Esophagus muscularis mucosa (tissue), 4 donors: ENCODE measurements around the genes RBM38 and ANKRD60.

DNA sequence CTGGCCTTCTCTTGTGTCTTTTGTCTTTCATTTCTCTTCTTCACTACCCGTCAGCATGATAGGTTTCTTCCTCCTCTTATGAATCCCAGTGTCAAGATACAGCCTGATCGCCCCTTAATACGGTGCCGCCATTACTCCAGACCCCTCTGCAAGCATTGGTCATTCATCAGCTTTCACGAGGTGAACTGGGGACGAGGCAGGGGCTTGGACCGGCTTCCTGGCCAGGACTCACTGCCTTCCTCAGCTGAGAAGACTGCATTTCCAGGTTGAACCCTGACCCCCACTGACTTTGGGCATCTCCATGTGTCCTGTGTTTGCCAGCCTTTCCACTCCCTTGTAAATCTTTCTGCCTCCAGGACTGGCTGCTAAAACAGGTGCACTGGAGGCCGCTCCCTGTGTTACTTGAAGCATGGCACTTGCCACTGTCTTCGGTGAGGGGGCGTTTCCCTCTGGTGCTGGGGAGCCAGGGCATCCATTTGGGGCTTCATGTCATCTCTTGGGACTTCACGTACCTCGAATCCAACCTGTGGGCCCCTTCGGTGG is 6.8 kb upstream of the RBM38 start:
- PRO-cap, result no peak
- RAMPAGE, long total RNA, 4 experiments, result no peak in any of the 4 experiments

DNA sequence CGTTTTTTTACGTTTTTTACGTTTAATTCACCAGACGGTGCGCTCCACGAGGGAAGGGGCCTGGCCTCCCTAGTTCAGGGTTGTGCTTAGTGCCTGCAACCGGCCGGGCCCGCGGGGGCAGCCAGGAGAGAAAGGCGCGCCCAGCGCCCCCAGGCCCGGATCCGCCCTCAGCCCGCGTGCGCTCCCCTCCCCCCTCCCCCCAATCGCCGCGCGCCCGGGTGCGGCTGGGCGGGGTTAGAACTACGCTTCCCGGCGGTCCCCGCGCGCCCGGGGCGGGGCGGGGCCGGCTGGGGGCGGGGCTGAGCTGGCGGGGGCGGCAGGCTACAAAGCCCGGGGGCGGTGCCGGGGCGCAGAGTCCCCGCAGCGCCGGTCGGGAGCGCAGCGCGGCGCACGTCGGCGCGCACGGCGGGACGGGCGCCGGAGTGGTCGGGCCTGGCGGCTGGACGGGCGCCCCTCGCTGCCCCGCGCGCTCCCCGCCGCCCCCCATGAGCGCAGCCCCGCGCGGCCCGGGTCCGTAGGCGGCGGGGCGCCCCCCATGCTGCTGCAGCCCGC is at the start of gene RBM38:
RBM38 (plus strand) TSS at position 350 of the 552 bp plus-strand sequence.
- PRO-cap, result bidirectional peak, plus-strand start at position 352 of the sequence, minus-strand start at position 174 of the sequence
- RAMPAGE, long total RNA, 4 experiments, result no peak in any of the 4 experiments

DNA sequence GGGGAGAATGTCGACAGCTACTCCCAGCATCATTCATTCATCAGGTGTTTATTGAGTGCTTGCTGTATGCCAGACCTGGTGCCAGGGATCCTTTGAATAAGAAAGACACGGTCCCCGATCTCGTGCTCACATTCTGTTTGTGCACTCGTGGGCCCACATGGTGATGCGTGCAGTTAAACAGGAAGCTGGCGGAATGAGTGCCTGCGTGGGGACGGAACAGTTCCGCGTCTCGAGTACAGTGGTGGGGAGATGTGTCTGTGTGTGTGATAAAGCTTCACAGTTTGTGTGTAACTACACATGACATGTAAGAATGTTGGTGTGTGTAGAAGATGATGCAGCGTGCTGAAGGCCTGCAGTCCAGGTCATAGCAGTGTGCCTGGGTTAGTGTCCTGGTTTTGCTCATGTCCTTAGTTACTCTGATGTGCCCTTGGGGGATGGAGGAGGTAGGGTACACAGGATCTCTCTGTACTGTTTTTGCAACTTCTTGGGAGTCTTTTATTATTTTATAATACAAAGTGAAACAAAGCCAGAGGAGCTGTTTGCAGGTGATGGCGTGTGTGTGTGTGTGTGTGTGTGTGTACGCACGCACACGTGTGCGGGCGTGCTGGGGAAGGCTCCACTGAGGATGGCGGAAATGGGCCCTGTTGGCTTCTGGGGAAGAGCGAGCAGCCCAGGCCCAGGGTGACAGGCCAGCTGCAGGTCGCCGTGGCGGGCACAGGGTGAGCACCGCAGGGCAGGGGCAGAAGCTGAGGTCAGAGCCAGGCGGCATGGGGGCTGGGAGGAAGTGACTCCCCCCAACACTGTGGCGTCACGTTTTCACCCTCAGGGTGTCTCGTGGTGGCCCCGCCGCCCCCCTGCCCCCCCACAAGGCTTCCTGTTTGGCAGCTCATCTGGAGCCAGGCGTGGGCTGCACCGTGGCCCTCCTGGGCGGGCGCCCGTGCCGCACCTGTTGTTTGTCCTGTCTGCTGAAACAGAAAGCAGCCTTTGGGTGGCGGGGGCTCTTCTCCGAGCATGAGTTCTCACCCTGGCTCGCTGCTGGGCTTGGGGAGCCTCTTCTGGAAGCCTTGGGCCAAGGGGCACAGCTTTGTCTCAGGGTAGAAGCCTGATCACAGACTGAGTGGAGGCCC is 6.9 kb downstream of the RBM38 start:
- PRO-cap, result no peak
- RAMPAGE, long total RNA, 4 experiments, result no peak in any of the 4 experiments

DNA sequence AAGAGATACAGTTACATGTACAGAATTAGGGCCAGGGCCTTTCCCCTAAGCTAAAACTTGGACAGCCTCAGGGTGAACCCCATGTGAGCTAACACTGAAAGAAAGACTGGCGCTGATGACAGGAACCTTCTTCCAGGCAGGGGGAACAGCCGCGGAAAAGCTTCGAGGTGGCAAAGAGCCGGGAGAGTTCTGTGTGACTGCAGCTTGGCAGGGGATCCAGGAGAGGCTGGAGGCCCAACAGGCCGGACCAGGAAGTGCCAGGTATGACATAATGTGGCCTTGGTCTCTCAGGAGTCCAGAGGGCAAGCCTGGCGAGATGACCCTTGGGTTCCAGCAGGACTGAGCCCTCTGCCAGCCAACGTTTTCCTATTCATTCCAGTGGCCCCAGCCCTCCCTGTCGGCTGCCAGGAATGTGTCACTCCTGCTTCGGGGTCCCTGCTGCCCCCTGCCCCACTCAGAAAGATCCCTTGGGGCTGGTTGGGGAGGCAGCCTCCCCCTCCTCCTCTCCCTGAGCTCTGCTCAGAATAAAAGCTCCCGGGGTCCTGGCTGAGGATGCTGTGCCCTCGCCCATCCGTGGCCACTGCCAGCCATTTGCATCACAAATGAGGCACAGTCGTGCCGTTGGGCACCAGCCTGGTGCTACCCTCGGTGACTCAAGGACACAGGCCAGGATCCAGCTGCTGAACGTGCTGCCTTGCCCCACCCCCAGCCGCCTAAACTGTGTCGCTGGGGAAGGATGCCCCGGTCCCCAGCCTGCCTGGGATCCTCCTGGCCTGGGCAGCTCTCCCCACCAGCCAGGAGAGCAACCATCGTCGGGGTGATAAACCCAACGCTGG is 37.5 kb downstream of the RBM38 start:
- PRO-cap, result no peak
- RAMPAGE, long total RNA, 4 experiments, result no peak in any of the 4 experiments

DNA sequence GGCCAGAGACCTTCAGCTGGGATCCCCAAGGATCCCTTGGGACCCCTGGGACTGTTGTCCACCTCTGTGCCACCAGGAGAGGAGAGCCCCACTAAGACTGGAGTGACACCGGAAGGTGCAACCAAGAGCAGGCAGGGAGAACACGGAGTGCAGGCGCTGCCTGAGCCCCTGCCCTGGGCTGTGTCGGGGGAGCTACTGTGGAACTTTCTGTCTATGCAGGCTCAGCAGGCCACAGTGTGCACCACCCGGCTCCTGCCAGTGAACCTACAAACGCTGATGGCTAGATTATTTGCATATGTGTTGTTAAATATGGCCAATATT is 43.5 kb downstream of the CTCFL start:
- PRO-cap, result no peak
- RAMPAGE, long total RNA, 4 experiments, result no peak in any of the 4 experiments

DNA sequence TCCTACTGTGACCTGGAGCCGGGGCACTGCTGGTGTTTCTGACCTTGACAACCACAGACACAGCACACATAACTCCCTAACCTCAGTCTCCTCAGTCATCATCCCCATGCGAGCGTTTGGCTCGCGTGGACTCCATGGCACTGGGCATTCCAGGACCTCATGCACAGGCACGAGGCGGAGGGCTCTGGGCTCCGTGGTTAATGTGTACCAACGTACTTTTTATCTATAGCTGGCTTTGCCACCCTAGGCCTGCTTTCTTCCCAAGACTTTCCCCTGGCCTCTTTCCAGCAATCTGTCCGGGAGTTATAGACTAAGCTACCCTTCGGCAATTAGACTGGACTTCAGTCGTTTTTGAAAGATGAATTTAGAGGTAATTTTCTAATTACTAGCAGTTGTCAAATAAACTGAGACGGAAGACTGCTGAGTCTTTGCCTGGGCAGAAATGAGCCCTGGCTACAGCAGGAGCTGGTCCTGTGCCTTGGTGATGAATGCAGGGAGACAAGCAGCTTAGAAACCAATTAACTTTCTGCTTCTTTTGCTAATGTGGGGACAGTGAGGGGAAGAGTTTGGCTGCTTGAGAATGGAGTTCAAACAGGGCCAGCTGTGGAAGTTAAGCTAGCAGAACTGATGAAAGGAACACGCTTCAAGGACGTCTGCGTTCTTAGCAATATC is 16.1 kb upstream of the CTCFL start:
- PRO-cap, result no peak
- RAMPAGE, long total RNA, 4 experiments, result no peak in any of the 4 experiments

GRCh38 chr20:57544660-57545282 is 16.1 kb upstream of the PCK1 start:
- PRO-cap, result no peak
- RAMPAGE, long total RNA, 4 experiments, result no peak in any of the 4 experiments

- PRO-cap, result no peak
- RAMPAGE, long total RNA, 4 experiments, result no peak in any of the 4 experiments
Measured at GRCh38 chr20:57558525-57559490, 2.1 kb upstream of the PCK1 start.

DNA sequence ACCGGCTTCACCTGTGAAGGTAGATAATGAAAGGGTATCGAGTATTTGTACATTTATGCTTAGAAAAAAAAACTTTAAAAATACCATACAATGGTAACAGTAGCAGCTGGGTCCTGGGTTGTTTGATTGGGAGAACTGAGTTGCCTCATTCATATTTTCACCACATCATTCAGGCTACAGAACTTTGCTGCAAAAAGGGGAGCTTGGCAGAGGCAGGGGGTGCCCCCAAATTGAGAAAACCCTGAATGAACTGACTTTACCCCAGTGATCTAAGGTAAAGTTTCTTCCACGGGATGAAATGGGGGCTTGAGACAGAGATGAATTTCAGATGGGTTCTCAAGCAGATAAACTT is 8.8 kb downstream of the PCK1 start:
- PRO-cap, result no peak
- RAMPAGE, long total RNA, 4 experiments, result no peak in any of the 4 experiments

DNA sequence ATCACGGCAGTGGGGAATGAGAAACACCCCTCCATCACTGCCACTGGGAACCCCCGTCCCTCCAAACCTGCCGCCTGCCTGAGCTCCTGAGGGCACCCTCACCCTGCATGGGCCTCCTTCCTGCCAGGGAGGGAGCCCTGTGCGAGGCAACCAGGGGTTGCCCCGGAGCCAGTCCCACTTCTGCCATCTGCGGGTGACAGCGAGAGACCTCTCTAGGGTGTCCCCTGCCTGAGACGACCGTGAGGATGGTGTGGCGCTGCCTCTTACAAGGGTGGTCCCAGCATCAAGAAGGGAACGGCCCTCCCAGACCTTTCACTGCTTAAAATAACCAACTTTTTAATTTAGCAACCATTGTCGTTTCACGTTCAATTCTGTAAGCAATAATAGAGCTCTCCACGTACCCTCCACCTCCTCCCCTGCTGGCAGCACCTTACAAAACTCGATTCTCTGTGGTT is 28.5 kb downstream of the PMEPA1 start:
- PRO-cap, result no peak
- RAMPAGE, long total RNA, 4 experiments, result no peak in any of the 4 experiments

GRCh38 chr20:57687097-57687624 is 22.7 kb downstream of the PMEPA1 start:
- PRO-cap, result no peak
- RAMPAGE, long total RNA, 4 experiments, result start-site peak on the minus strand in 1 of 4 experiments, at chr20:57687288-57687308 at its widest, 5 reads per replicate

GRCh38 chr20:57701039-57701669 is 8.7 kb downstream of the PMEPA1 start:
- PRO-cap, result unidirectional peak, minus-strand start at chr20:57701424
- RAMPAGE, long total RNA, 4 experiments, result no peak in any of the 4 experiments

GRCh38 chr20:57957613-57957940 is 193.1 kb upstream of the C20orf85 start:
- PRO-cap, result no peak
- RAMPAGE, long total RNA, 4 experiments, result no peak in any of the 4 experiments

DNA sequence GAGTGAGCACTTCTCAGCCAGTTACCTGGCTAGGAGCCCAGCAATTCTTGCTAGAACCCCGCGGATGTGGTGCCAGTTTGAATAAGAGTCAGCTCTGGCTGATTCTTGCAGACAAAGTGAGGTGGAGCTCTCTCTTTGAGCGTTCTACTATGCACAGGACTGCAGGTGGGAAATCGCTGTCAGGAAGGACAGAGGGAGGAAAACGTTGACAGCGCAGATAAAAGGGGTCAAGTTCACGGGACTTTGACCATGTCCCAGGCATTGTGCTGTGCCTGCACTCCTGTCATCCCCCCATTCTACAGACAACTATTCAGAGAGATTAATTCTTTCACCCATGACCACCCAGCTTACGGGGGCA is 15.2 kb upstream of the C20orf85 start:
- PRO-cap, result no peak
- RAMPAGE, long total RNA, 4 experiments, result no peak in any of the 4 experiments

DNA sequence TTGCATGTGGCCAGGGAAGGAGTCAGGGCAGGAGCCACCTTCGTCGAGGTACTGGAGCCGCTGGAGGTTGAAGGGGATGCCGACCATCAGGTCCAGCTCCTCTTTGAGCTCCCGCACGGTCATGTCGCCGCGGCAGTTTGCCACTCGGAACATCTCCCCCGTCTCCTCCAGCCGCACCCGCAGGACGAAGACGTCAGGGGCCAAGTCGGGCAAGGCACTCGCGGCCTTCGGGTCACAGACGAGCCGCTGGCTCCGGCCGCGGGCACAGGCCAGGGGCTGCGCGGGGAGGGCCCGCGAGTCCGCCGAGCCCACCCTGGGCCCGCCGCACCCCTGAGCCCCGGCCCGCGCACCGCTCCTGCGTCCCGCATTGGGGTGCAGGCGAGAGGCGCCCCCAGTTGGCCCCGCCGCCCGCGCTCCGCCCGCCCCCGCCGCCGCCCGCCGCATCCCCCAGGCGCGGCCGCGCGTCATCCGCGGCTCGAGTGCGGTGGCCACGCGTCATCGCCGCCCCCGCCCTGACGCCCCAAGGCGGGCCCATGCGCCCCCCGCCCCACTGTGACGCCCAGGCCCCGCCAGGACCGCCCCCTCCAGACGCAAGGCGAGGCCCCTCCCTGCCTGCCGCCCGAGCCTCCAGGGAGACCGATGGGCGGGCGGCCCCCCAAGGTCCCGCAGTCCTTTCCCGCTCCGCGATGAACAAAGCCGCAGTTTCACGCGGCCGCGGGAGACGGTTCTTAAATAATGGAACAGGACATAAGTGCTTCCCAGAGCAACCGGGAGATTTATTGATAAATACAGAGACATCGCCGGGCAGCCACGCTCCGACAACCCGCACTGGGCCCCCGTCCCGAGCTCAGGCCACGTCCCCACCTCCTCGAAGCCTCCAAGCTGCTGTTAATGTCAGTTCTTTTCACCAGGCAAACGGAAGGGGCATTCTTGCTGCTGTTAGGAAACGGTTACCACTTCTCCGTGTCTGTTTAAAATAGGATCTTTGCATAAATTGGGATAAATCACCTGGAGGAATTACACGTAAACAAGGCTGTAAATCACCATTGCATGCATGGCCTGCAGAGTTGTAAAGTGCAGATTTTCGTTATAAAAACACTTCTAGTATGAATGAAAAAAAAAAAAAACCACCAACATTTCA is at the start of gene ANKRD60:
ANKRD60 (minus strand) TSS at position 468 of the 1,141 bp plus-strand sequence.
- PRO-cap, result no peak
- RAMPAGE, long total RNA, 4 experiments, result no peak in any of the 4 experiments

DNA sequence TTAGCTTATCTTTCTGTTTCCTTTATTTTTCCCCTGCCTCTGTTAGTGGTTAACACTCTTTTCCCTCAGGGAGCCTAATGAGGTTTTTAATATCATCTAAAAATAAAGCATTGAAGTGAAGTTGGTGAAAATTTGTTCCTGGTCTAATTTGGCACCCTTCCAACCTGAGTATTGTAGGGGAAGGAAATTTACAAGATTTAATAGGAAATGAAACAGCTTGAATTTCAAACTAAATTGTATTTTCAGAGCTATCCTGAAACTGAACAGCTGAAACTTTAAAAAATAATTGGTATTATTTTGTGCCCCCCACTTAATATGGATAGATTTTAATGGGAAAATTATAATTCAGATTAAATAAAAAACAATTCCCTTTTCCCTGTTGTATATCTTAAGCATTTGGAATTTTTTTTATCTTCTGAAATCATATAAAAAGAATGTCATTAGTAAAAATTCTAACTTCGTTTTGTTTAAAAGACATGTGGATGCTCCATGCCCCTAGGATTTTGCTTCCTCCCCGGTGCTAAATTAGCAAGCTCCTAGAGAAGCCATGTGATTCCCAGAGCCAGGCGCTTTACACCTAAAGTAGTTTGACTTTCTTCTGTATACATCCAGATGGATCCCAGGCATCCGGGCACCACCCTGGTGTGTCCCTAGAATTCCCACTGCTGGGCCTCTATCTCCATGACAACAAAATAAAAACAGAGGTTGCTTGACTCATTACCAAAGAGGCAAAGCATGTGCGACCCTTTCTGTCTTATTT is 27.8 kb upstream of the VAPB start:
- PRO-cap, result no peak
- RAMPAGE, long total RNA, 4 experiments, result no peak in any of the 4 experiments

- PRO-cap, result no peak
- RAMPAGE, long total RNA, 4 experiments, result no peak in any of the 4 experiments
Measured at GRCh38 chr20:58407960-58408478, 19.0 kb downstream of the VAPB start.

DNA sequence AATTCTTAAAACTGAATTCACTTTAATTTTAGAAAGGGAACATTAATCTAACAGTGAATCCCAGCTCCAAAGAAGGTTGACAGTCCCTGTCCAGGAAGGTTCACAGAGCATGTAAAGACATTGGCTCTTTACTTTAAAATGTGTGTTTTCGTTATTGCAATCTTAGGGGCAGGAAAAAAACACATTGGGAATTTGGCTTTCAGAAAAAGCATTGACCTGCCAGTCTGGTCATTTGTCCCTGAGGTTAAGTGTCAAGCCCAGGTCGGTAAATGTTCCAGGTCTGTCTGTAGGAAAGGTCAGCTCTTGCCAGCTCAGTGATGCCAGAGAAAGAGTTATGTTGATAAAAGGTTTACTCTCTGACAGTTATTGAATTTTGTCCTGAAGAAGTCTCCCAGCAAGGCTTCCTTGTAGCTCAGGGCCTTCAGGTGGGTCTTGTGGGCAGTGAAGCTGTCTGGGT is 43.5 kb downstream of the VAPB start:
- PRO-cap, result no peak
- RAMPAGE, long total RNA, 4 experiments, result no peak in any of the 4 experiments

DNA sequence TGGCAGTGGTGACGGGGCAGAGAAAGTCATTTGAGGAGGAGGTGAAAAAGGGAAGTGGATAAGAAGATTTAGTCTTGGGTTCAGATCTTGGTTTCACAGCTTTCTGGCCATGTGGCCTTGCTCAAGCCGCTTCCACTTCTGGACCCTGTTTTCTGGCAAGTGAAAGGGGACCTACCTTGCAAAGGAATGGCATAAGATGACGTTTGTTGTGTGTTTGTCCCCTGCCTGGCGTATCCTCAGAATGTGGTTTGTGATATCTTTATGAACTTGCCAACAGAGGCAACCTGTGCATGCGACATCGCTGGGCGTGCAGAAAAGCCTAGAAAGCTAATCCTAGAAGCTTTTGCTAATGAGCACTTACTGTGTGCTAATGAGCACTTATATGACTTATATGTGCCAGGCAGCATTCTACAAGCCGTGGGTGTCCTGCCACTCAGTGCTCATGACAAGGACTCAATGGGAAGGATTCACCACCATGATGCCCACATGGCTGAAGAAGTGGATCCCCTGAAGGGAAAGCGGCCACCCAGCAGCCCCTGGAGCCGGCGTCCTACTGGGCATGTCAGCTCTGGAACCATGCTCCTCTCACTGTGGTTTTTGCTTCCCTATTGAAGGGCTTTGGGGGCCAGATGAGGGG is 23.6 kb upstream of the STX16 start:
- PRO-cap, result no peak
- RAMPAGE, long total RNA, 4 experiments, result no peak in any of the 4 experiments

DNA sequence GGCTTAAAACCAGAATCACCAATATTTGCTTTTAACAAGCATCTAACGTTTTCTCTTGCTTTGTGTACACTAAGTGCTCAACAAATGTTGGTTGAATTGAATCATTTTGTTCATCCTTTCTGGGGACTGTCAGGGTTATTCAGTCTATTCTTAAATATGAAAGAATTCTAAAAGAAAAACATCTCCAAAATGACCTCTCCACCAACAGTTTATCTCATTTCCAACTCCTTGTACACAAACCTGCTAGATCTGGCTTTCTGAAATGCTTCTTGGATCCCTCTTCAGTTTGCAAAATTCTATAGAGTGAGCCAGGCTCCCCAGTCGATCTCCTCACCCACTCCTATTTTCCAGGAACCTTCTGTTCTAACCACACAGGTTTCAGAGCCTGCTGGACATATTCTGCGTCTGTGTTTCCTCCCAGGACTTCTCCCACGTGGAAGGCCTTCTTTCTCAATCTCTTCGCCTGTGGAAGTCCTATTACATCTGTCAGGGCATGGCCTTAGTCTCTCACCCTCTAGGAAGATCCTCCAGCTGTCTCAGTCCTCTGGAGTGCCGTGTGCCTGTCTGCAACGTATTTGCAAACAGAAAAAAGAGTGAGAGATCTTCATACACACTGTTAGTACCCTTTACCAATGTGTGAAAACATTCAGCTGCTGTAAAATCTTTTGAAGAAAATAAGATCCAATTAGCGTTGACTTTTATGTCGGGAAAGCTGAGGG is 1.8 kb upstream of the NPEPL1 start:
- PRO-cap, result bidirectional peak, plus-strand start at position 539 of the sequence, minus-strand start at position 290 of the sequence
- RAMPAGE, long total RNA, 4 experiments, result no peak in any of the 4 experiments